SK-N-DZ (cell line): ENCODE data around the genes CUX2 and OAS3.

DNA sequence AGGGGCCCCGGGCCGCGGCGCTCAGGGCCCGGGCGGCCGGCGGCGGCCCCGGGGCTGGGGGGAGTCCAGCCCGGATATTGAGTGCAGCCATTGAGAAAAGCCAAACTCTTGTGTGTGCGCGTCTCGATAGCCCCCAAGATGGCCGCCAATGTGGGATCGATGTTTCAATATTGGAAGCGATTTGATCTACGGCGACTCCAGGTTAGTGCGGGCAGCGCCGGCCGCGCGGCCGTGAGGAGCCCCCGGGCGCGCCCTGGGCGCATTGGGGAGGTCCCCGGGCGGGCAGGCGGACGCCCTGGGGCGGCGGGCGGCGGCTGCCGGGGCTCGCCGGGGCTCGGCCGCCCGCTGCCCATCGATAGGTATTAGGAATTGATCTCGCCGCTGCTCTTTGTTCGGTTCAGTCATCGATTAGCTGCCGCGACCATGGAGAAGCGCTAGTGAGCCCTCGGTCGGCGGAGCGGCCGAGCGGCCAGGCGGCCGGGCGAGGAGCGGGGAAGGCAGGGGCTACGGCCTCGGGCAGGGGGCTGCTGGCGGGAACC, at the start of gene CUX2:
TSS of gene CUX2 (plus strand) at position 126 of the 539 bp plus-strand sequence.
RAMPAGE:
- cytosol, long total RNA: no peak
- nucleus, long total RNA: no peak

DNA sequence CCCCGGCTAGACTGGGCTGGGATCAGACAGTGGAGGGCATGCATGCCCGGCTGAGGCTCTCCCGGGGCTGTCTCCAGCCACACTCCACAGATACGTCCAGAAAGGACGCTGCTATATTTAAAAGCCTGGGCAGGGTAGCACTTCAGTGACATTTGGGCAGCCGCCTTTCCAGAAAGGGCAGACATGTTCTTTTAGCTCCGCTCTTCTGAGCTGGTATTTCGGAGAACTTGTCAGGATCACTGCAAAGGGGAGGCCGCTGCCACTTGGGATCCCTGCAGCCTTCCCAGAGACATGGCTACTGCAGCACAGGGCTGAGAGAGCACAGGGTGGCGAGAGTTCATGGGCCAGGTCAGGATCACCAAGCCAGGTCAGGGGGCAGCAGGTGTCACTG, 121.7 kb downstream of the PHETA1 start:
RAMPAGE:
- cytosol, long total RNA: no peak
- nucleus, long total RNA: no peak

DNA sequence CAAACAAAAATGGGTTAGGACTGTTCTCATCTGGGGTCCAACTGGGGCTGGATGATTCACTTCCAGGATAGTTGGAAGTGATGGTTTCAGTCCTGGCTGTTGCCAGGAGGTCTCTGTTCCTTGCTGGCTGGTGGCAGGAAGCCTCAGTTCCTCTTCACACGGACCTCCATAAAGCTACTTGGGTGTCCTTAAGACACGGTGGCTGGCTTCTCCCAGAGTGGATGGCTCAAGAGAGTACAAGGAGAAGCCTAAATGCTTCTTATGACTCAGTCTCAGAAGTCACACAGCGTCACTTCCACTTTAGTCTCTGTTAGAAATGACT, 6.4 kb upstream of the SH2B3 start:
RAMPAGE:
- cytosol, long total RNA: no peak
- nucleus, long total RNA: no peak

RAMPAGE:
- cytosol, long total RNA: no peak
- nucleus, long total RNA: no peak
Measured at GRCh38 chr12:111409869-111410991, 4.5 kb downstream of the SH2B3 start.

DNA sequence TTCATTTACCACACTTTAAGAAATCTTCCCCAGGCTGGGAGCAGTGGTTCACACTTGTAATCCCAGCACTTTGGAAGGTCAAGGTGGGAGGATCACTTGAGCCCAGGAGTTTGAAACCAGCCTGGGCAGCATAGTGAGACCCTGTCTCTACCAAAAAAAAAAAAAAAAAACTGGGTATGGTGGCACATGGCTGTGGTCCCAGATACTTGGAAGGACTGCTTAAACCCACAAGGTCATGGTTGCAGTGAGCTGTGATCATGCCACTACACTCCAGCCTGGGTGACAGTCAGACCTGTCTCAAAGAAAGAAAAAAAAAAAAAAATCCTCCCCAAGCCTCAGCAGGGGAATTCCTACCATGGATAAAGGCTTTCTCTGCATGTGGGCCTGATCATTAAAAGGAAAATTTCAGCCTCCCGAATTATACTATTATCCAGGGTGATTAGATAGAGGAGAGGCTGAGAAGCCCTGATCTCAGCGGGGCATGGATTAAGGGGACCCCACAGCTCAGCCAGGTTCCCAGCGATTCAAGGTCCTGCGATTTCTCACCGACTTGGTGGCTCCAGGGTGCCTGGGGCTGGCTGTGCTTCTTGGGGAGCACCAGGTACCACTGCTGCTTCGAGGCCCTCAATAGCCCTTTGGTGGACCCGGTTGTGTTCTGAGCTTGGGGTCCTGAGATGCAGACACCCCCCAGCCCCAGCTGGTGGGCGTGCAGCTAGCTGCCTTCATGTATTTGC, 5.5 kb downstream of the SH2B3 start:
RAMPAGE:
- cytosol, long total RNA: no peak
- nucleus, long total RNA: no peak

DNA sequence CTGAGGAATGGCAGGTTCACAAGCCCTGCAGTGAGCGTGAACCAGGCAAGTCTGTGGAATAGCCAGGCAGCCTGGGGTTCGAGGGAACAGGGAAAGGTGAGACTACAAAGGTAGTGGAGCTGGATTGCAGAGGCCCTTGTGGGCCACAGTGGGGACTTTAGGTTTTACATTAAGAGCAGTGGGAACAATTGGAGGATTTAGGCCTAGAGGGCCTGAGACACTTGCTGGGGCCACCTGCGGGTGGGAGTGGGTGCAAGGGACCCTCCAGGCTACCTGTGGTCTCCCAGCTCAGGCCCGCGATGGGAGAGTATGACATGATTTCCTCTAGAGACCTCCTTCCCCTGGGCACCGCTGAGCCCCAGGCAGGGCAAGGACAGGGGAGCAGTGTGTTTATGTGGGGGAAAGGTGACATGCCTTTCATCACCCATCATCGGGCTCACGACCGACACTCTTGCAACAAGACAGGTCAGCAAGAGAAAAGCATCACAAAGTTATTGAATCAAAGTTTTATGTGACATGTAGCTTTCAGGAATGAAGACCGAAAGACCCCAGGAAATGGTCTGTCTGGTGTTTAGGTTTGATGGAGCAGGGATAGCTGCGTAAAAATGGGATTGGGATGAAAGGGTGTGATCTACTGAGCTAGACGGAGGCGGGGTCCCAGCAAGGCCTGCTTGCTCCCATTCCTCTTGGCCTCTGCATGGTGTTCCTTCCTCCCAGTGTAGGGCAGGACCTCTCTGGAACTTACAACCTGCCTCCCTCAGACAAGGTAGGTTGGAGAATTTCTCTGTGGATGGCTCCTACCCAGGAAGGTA, 19.9 kb downstream of the SH2B3 start:
RAMPAGE:
- cytosol, long total RNA: no peak
- nucleus, long total RNA: no peak

DNA sequence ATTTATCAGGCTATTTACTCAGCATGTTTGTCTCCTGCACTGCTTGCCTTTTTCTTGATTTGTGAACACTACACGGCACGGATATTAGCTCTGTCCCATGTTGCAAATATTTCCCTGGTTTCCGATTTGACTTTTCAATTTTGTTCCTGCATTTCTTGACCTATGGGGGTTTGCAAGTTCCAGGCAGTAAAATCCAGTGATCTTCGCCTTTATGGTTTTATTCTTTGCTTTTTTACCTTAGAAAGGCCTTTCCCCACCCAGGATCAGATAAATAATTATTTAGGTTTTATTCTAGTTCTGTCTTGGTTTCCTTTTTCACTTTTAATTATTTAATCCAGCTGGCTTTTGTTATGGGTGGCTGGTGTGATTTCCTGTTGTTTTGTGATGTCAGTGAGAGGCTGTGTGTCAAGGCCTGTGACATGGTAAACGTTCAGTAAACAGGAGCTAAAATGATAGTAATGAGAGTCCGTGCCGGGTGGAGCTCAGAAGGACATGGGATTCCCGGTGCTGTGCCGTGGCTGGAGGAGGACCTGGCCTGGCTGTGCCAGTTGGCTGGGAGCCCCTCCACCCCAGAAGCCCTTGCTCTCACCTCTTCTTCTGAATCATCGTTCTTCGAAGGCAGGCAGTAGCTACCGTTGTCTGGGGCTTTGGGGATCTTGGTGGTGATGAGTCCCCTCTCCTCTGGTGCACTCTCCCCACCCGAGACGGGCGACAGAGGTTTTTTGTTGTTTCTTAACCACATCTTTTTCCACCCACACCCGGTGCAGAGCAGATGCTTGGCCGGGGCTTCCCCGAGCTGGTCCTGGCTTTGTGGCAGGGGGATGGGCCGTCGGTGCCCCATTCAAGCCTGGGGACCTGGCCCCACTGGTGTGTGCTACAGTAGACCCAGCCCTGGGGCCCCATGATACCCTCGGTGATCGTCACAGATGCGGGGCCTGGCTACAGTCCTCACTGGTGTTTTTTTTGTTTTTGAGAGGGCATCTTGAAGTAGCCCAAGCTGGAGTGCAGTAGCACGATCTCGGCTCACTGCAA, 29.0 kb downstream of the SH2B3 start:
RAMPAGE:
- cytosol, long total RNA: no peak
- nucleus, long total RNA: no peak

GRCh38 chr12:111442497-111443606, 37.1 kb downstream of the SH2B3 start:
RAMPAGE:
- cytosol, long total RNA: no peak
- nucleus, long total RNA: no peak

RAMPAGE:
- cytosol, long total RNA: no peak
- nucleus, long total RNA: no peak
Measured at GRCh38 chr12:111488110-111488909, 82.6 kb downstream of the SH2B3 start.

DNA sequence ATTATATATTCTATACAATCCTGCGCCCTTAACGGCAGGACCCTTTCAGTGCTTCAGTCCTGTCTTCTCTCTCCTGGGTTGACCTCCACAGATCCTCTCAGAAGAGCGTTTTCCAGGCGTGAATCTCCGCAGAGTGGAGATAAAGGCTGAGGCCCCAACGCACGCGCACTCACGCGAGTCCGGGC, 353 bp upstream of the MAPKAPK5 start:
RAMPAGE:
- cytosol, long total RNA: start-site peak on the minus strand centred at position 120 of the sequence, 62 bp wide, 573 and 290 reads in 2 replicates
- nucleus, long total RNA: start-site peak on the minus strand centred at position 128 of the sequence, 79 bp wide, 506 and 19 reads in 2 replicates

GRCh38 chr12:112162874-112163809, 37.8 kb downstream of the TRAFD1 start:
RAMPAGE:
- cytosol, long total RNA: no peak
- nucleus, long total RNA: no peak

DNA sequence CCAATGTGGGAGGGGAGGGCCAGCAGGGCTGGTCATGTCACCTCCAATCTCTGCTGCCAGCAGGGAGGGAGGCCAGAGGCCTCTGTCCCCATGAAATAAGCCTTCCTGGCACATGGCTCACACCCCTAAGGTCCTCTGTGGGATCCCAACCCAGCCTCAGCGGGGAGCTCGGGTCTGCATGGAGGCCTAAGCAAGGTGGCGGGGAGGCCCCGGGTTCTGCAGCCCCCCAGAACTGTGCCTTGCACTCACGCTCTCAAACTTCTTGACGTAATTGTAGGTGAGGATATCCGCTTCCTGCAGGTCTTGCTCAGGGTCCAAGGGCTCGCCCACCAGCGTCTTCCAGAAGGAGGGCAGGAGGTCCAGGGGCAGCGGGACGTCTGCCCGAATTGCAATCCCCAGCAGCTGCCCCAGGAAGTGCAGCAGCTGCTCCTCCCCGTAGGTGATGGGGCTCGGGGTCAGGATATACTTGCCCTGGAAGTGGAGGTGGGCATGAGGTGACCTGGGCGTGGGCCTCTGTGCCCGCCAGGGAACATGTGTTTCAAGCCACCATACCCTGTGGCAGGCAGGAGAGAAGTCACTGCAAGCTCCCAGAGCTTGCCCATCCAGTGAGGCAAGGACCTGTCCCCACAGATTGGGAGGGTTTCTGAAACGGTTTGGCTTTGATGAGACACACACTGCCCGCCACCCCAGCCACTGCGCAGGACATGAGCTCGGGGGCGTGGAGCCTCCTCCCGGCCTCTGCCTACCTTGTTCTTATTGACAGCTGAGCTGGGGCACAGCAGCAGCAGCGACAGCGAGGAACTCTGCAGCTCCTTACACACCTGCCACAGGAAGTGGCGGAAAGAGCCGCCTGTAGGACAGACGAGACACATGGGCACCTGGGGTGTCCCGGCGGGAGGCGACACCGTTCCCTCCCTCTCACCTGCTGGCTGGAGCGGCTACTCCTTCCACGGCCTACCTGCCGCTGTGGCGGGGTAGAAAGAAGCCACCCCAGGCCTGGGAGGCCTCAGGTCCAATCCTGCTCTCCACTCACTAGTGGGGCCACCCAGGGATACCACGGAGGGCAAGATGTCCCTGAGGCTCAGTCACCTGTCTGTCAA, 42.1 kb downstream of the TRAFD1 start:
RAMPAGE:
- cytosol, long total RNA: no peak
- nucleus, long total RNA: no peak

GRCh38 chr12:112450111-112450676, 31.4 kb downstream of the PTPN11 start:
RAMPAGE:
- cytosol, long total RNA: no peak
- nucleus, long total RNA: no peak

DNA sequence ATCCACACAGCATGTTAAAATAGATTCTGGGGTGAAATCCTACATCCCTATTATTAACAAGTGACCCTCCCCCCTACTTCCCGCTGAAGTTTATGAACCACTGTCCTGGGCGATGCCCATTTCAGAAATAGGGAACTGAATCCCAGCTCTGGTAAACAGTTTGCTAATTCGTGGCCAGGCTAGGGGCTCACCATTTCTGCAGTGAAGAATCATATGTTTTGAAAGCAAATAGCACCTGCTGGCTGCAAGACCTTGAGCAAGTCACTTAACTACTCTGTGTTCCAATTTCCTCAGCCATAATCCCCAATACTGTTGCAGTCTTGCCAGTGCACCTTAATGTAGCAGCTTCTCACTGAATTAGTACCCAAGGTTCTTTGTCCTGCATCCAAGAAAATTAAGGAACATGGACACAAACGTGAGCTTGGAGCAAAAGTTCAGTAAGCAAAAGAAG, 642 bp downstream of the OAS1 start:
RAMPAGE:
- cytosol, long total RNA: no peak
- nucleus, long total RNA: no peak

RAMPAGE:
- cytosol, long total RNA: no peak
- nucleus, long total RNA: no peak
Measured at GRCh38 chr12:112918458-112919163, 11.8 kb downstream of the OAS1 start.

DNA sequence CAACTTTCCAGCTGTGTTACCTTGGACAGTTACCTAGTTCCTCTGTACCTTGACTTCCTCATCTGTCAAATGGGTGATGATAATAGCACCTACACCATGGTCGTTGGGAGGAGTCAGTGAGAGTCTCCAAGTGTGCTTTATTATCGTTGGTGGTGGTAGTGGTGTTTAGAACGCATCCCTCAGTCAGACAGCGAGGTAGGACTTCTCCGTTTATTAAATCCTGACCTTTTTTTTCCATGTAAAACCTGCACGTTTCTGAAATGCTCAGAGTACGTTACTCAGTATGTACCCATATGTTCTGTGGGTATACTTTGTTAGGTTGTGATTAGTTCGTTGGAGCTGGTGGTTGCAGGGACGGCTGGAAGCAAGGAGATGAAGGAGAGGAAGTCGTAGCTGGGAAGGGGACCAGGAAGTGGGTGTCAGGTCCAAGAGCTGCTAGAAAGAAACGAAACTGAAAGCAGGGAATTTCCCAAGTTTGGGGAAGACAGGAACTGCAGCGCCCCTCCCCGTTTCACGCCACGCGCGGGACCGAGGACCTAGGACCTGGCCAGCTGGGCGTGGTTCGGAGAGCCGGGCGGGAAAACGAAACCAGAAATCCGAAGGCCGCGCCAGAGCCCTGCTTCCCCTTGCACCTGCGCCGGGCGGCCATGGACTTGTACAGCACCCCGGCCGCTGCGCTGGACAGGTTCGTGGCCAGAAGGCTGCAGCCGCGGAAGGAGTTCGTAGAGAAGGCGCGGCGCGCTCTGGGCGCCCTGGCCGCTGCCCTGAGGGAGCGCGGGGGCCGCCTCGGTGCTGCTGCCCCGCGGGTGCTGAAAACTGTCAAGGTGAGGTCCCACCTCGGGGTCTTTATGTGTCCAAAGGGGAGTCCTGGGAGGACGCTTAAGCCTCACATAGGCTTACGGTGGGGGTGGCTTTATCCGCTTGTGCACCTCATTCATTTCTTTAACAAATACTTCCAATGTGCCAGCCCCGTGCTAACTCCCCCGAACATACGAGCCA, at the start of gene OAS3:
TSS of gene OAS3 (plus strand) at position 591 of the 999 bp plus-strand sequence.
RAMPAGE:
- cytosol, long total RNA: no peak
- nucleus, long total RNA: no peak

DNA sequence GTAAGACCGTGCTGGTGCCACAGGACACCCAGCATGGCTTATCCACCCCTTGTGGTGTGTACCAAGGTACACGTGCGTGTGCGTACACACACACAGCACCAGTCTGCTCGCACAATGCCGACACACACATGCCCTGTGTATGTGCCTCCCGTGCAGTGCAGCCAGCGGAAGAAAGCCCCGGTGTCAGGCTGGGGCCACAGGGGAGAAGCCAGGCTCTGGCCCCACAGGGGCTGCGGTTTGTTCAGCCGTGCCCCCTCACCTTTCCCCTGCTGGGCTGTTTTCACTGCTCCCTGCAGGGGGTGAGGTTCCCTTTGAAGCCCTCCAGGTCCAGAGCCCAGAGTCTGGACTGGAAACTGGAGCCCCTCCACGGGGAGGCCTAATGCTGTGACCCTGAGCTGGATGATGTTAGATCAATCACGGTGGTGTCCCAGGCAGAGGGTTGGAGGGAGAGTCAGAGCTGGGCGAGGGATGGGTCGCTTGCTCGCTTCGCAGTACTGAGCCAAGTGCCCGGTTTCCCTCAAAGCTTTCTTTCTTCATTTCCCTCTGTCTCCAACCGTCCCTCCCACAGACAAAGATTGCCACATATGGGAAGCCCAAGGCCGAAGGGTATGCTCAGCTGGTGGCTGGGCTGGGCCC, 6.2 kb downstream of the DTX1 start:
RAMPAGE:
- cytosol, long total RNA: no peak
- nucleus, long total RNA: no peak

RAMPAGE:
- cytosol, long total RNA: no peak
- nucleus, long total RNA: no peak
Measured at GRCh38 chr12:113236470-113237248, 15.4 kb downstream of the TPCN1 start.

DNA sequence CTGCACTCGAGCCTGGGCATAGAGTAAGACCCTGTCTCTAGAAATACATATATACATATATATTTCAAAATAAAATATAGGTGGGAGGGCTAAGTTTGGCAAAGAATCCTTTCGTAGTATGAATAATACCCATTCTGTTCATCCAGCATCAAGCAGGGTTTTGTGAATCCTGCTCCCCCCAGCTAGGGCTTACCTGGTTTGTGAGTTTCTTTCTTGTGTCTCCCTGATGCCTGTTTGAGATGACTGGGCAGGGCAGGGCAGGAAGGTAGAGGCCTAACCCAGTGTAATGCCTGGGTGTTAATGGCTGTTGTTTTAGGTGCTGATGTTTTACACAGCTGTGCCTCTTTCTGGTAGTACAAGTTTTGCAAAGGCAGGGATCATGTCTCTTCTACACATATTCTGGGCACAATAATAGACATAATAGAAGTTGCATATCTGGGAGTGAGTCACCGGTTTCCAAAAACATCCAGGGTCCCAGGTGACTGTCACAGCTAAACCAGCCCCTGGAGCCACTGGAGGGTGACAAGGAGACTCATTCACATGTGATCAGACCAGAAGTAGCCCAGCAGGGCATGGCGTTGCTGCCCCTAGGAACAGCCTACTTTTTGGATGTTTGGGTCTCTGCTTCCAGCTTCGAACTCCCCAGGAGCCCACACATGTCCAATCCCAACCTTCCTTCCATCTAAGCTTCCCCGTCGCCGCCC, 18.0 kb downstream of the TPCN1 start:
RAMPAGE:
- cytosol, long total RNA: no peak
- nucleus, long total RNA: no peak

DNA sequence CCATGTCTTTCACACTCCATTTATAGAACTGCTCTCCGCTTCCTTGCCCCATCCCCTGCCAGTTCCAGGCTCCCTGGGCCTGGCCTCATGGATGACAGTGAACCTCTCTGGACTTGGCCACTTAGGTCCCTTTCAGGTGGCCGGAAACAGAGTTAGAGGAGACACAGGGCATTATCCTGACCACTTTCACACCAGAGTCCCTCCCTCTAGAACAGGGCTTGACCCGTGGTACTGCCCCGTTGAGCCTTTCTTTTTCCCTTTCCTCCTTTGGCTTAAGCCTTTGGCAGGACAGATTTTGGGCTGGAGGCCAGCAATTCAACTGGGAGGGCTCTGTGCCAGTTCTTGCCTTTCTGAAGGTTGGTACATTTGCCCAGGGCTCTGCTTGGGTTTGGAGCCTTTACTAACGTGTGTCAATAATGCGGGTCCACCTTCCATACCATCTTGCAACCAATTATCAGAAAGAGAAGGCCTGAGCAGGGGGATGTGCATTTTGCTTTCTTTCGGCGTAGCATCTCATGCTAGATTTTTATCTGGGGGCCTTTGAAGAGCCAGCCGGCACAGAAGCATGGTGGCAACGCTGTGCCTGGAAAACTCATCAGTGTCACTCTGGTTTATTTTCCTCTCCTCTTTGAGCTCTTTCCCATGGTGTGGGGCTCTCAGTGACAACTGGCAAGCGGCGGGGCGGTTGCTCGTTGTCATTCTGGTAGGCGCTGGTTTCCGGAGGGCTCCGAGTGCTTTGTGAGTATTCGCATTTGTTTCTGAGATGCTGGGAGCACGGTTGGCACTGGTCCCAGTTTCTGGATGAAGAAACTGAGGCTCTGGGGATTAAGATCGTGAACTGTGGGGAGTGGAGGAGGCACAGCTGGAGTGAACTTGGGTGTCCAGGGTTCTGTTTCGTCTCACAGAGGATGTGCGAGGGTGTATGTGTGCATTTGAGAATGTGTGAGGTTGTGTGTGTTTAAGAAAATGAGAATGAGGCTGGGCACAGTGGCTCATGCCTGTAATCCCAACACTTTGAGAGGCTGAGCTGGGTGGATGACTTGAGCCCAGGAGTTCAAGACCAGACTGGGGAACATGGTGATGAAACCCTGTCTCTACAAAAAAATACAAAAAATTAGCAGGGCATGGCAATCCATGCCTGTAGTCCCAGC, 23.1 kb downstream of the TPCN1 start:
RAMPAGE:
- cytosol, long total RNA: no peak
- nucleus, long total RNA: no peak